NT2/D1 (cell line): ENCODE results near the genes MAB21L4, MTERF4 and STK25.

DNA sequence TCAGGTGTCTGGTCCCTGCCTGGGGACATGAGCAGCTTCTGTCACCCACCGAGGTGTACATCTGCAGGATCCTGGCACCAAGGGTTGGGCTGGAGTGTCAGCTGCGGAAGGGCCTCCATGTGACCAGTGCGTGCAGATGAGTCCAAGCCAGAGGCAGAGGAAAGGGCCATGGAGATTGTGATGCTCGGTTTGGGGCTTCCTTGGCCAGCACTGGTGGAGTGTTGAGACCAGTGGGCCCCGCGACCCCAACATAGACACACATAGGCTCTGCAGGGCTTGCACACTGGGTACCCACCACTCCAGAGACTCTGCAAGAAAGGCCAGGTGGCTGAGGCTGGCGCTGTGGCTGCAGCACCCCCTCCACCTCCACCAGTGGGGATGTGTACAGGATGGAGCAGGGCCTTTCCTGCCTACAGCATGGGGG is 1.1 kb downstream of the RNPEPL1 start:
- RRBS, 2 experiments: no CpG with 5 or more reads among the region's 7 CpGs

DNA sequence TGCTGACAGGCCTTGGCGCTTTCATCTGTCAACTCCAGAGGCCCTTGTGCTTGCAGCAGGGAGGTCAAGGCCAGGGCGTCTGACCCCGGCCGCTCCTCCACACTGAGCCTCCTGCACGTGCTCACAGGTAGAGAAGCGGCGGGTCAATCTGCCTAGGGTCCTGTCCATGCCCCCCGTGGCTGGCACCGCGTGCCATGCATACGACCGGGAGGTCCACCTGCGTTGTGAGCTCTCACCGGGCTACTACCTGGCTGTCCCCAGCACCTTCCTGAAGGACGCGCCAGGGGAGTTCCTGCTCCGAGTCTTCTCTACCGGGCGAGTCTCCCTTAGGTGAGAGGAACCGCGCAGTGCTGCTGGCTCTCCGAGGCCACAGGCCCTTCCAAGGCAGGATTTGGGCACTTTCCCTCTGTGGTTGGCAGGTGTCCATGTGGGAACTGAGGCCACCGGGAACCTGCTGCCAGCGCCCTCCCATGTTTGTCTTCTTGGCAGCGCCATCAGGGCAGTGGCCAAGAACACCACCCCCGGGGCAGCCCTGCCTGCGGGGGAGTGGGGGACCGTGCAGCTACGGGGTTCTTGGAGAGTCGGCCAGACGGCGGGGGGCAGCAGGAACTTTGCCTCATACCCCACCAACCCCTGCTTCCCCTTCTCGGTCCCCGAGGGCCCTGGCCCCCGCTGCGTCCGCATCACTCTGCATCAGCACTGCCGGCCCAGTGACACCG is 9.8 kb downstream of the CAPN10 start:
- RRBS, 2 experiments: 93 to 96% methylated on average over 6 to 8 of the region's 39 CpGs

DNA sequence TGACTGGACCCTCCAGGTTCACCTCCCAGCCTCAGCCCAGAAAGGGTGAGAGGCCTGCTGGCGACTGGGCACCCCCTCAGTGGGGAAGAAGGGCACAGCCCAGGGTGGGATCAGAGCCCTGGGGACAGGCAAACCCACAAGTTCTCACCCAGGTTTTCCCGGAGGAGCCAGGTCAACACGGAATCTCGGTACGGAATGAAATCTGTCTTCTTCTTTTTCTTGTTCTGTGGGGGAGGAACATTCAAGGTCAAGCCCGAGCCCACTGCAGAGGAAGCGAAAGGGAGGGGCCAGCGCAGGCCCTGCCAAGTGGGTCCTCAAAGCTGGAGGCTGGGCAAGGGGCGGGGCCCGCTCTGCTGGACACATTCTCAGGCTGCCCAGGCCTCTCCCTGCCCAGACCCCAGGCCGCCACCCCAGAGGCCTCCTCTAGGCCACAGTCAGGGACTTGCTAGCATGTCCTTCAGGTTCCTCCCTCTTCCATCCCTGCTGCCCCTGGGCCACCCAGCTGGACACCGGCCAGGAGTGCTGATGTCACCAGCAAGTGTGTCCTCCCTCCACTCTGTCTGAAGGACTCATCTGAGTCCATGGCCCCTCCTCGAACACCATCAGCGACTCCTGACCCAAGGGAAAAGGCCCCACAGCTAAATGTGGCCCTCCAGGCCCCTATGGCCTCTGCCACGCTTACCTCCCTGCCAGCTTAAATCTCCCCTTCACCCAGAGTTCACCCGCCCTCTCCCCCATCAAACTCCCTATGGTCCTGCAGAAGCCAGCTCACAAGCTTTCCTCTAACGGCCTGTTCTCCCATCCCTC is 44.1 kb downstream of the KIF1A start:
- RRBS, 2 experiments: no CpG with 5 or more reads among the region's 17 CpGs

- RRBS, 2 experiments: 94% methylated on average over 4 of the region's 24 CpGs
Observed at GRCh38 chr2:240793977-240794818, 25.8 kb downstream of the KIF1A start.

DNA sequence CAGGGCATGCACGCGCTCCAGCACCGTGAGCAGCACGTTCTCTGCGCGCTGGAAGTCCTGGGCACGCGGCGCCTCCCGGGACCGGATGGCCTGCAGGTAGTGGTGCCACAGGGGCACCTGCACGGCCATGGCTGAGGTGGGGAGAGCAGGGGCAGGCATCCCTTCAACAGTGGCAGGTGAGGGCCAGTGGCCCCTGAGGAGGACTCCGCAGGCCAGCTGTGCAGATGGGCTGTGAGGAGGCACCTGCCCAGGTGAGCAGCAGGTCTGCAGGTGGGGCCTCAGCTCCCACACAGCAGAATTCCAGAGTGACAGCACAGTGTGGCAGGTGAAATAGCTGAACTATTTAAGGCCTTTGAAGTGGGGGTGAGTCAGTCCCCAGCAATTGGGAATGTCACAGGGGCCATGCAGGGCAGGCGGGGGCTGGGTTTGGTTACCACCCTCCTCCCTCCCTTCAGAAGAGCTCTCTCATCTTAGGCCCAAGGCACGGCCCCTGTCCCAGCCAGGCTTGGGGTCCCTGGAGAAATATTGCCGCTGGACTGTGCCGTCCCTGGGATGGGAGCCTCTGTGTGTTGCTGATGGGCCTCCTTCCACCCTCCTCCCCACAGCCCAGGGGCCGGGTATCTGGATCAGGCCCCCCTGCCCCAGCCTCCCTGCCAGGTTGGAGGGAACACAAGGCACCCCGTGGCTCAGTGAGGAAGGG is at the start of gene MAB21L4:
TSS of gene MAB21L4 (minus strand) at position 318 of the 700 bp plus-strand sequence.
- RRBS, 2 experiments: no CpG with 5 or more reads among the region's 19 CpGs

DNA sequence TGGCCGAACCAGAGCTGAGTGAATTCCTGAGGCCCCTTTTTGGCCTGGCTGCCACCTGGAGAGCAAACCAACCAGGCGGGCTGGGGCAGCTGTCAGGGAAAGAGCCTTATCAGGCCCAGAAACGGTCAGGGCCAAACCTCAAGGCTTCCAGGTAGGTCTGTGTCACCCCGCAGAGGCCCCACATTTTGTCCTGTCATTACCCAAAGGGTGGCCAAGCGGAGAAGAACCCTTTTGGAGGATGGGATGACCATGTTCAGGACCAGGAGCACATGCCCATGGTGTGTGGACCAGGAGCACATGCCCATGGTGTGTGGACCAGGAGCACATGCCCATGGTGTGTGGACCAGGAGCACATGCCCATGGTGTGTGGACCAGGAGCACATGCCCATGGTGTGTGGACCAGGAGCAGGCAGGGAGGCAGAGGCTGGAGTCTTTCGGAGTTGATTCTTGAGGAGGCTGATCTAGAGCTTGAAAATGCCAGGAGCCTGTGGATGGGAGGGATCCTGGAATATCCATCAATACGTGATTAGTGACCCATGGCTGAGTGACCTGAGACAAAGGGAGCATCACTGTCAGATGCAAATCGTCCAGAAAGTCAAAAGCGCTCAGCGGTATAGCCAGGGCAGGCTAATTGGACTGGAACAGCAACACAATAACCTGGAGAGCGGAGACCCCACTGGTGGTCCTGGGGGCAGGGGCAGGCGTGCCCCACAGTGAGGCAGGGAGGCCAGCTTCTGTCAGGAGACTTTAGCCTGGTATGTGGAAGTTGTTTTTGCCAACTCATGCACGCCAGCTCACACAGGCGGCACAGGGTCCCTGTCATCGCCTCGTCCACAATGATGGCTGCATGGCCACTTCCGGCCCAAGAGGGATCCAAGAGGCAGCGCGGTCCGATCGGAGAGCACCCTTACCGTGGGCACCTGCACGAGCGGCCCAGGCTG is 20.7 kb downstream of the SNED1 start:
- RRBS, 2 experiments: no CpG with 5 or more reads among the region's 24 CpGs

DNA sequence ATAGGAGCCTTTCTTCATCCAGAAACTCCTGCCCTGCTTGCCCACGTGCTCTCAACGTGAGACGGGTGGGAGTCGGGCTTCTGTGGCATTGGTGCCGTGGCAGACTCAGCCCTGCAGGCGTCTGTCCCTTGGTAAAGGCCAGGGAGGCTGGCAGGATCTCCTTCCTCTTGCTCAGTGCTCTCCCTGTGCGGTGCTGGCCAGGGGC is 40.1 kb downstream of the SNED1 start:
- RRBS, 2 experiments: no CpG with 5 or more reads among the region's 7 CpGs

DNA sequence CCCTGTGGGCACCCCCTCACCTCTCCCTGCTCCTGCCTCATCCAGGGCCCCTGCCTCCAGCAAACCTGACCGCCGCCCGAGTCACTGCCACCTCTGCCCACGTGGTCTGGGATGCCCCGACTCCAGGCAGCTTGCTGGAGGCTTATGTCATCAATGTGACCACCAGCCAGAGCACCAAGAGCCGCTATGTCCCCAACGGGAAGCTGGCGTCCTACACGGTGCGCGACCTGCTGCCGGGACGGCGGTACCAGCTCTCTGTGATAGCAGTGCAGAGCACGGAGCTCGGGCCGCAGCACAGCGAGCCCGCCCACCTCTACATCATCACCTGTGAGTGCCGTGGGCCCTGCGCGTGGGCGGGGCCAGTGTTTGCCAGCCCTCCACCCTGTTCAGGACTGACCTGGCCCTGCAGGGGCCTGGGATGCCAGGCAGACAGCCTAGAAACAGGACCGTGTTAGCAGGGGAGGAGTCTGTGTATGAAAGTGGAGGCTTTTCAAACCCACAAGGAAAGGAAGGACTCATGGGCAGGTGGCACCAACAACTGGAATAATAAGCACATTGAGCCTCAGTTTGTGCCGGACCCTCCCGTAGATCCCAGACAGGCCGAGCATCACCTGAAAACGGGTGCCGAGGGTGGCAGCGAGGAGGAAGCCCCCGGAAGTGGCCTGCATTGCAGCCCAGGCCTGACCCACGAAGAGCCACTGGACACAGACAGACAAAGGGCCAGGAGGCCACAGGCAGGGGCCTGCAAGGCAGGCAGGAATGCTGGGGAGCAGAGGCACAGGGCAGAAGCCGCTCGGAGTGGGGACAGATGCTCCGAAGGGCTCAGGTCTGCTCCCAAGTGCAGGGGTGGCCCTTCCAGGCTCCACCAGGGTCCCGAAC is 32.0 kb downstream of the MTERF4 start:
- RRBS, 2 experiments: 94% methylated on average over 7 of the region's 36 CpGs

DNA sequence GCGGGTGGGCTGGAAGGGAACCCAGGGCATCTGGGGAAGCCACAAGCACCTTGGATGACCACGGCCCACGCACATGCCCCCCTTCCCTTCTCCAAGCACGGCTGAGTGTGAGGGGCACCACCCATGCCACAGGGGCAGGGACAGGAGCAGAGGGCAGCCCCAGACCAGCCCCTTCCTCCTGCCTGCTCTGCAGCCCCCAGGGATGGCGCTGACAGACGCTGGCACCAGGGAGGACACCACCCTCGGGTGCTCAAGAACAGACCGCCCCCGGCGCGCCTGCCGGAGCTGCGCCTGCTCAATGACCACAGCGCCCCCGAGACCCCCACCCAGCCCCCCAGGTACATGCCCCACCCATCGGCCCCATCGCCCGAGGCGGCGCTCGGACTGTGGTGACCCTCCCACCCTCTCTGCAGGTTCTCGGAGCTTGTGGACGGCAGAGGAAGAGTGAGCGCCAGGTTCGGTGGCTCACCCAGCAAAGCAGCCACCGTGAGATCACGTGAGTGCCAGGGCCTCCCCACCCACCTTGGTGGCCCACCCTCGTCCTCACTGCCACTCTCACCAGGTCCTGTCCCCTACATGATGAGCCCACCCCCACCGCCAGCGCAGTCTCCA is 30.6 kb downstream of the MTERF4 start:
- RRBS, 2 experiments: no CpG with 5 or more reads among the region's 30 CpGs

GRCh38 chr2:241102180-241102993 is at the start of gene MTERF4:
TSS of gene MTERF4 (minus strand) at chr2:241102287.
- RRBS, 2 experiments: 1% methylated on average over 43 of the region's 73 CpGs

DNA sequence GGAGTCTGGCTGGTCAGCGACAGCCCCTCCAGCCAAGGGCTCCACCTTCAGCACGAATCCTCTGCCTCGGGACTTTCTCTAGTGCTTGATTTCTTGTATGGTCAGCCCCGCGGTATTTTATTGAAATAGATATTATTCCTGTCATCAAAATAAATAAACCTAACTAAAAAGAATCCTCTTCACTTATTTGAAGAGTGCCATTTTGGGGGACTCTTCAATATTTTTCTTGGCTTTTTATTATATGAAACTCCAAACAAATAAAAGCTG is 9.6 kb upstream of the MTERF4 start:
- RRBS, 2 experiments: no CpG with 5 or more reads among the region's 5 CpGs

GRCh38 chr2:241123656-241124434 is 21.8 kb upstream of the MTERF4 start:
- RRBS, 2 experiments: no CpG with 5 or more reads among the region's 19 CpGs

GRCh38 chr2:241228603-241229598 is 40.4 kb downstream of the ANO7 start:
- RRBS, 2 experiments: no CpG with 5 or more reads among the region's 26 CpGs

GRCh38 chr2:241316811-241317114 is 1.0 kb downstream of the SEPTIN2 start:
- RRBS, 2 experiments: no CpG with 5 or more reads among the region's 4 CpGs

DNA sequence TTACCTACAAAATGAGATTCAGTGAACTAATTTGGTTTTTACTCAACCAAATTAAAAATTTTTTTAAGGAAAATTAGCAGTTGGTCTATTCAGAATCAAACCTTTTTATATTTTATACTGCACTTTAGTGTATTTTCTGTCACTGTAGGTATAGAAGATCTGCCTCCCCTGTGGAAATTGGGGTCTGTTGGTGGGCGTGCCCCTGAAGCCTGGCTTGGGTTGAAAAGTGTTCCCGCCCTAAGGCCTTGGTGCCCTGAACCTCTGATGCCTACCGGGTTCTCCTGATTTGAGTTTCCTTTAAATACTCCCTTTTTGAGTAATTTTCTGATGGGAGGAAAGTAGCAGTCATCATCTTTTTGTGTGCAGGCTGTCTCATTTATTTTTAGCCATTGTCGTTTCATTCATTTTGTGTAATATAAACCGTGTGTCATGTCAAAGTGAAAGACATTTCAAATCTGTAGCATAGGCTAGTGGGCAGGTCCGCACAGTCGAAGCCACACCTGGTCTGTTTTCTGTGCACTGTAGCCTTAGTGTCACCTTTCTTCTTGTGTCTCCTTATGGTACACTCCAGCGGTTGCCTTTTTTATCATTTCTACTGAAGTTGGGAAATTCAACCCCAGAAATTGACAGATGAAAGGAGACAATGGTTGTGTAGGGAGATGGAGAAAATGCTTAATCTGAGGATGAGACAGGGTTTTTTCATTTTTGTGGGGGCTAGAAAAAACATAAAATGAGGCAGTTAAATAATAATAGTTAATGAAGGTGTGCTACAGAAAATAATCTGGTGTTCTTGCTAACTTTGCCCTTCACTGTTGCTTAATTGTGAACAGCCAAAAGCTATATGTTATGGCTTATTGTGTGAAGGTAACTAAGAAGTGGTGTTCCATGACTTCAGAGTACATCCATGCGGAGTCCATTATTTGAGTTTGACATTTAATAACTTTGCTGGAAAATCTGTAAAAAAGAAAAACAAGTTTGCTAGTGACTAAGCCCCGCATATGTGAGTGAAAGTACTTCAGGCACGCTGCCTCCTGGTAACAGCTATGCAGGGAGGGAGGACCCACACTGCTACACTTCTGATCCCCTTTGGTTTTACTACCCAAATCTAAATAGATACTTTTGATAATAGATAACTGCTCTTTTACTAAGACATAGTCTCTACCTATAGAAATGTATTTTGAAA is 2.9 kb upstream of the FARP2 start:
- RRBS, 2 experiments: no CpG with 5 or more reads among the region's 11 CpGs

DNA sequence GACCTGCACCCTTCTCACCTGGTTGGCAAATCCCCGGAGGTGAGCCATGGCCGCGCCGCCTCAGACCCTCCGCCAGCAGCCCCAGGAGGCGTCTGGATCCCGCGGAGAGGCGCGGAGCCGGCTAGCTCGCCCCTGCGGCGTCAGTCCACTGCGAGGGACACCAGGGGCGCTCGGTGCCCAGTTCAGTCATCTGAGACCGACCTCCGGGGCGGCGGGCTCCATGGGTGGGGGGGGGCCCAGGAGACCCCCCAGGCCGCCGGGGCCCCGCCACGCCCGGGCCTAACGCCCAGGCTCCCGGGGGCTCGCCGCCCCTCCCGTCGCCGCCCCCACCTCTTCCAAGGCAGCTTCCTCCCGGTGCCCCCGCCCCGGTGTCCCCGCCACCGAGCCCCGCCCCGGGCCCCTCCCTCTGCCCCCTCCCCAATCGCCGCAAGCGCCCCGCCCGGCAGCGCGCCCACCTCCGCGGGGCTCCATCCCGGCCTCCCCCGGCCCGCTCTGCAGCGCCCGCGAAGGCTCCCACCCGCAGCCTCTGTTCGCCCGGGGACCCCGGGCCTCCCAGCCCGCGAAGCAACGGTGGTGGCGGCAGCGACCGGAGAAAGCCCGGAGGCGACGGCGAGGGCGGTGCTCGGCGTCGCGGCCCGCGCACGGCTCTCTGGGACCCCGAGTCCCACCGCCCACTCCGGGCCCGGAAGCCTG is at the start of gene STK25:
TSS of gene STK25 (minus strand) at position 597 of the 693 bp plus-strand sequence.
- RRBS, 2 experiments: under 1 to 1% methylated on average over 60 of the region's 81 CpGs

- RRBS, 2 experiments: no CpG with 5 or more reads among the region's 10 CpGs
Observed at GRCh38 chr2:241547217-241547766, 11.3 kb upstream of the BOK start.

DNA sequence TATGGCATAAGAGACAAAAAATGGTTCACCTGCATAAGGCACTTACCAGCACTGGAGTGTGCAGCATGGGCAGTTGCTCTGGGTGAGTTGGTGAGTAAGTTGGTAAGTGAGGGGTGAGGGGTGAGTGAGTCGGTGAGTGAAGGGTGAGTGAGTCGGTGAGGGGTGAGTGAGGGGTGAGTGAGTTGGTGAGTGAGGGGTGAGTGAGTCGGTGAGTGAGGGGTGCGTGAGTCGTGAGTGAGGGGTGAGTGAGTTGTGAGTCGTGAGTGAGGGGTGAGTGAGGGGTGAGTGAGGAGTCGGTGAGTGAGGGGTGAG is 17.4 kb downstream of the THAP4 start:
- RRBS, 2 experiments: no CpG with 5 or more reads among the region's 7 CpGs

DNA sequence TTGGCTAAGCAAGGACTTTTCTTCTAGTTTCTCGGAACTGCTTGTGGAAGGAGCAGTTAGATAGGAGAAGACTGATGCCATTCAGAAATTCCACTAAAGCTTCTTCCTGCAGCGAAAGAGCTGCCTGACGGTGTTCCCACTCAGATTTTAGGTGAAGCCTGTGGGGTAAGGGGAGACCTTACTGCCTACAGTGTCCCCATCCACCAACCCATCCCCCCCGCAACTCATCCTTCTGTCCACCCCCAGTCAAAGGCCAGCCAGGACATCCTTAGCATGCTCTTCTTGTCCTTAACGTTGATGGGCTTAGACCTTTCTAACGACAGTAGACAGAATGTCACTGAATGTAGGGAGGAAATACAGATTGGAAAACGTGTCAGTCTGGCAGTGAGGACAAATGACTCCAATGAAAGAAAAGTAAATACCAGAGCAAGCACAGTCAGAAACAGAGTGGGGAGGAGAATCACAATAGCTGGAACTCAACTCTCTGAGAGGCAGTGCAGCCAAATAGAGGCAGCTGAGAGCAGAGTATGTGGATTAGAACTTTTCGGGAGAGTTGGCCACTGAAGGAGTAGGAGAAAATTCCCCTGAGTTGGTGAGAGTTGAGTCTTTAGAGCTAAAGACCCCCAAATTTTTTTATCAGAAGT is 24.2 kb downstream of the ATG4B start:
- RRBS, 2 experiments: no CpG with 5 or more reads among the region's 8 CpGs

- RRBS, 2 experiments: 98% methylated on average over 3 of the region's 17 CpGs; no CpG with 5 or more reads in 1 of the 2 experiments
Observed at GRCh38 chr2:241674164-241675207, 12.1 kb downstream of the DTYMK start.